H1 (cell line): Measurements from ENCODE around the genes SRRM4 and HSPB8.

- RRBS: no CpG with 5 or more reads among the region's 5 CpGs
CAGE:
- cytosol, long polyA plus RNA: no peak
- long polyA plus RNA: no peak
- nucleus, long polyA plus RNA: no peak
These were observed 9.6 kb downstream of the SUDS3 start for GRCh38 chr12:118385828-118386515.

DNA sequence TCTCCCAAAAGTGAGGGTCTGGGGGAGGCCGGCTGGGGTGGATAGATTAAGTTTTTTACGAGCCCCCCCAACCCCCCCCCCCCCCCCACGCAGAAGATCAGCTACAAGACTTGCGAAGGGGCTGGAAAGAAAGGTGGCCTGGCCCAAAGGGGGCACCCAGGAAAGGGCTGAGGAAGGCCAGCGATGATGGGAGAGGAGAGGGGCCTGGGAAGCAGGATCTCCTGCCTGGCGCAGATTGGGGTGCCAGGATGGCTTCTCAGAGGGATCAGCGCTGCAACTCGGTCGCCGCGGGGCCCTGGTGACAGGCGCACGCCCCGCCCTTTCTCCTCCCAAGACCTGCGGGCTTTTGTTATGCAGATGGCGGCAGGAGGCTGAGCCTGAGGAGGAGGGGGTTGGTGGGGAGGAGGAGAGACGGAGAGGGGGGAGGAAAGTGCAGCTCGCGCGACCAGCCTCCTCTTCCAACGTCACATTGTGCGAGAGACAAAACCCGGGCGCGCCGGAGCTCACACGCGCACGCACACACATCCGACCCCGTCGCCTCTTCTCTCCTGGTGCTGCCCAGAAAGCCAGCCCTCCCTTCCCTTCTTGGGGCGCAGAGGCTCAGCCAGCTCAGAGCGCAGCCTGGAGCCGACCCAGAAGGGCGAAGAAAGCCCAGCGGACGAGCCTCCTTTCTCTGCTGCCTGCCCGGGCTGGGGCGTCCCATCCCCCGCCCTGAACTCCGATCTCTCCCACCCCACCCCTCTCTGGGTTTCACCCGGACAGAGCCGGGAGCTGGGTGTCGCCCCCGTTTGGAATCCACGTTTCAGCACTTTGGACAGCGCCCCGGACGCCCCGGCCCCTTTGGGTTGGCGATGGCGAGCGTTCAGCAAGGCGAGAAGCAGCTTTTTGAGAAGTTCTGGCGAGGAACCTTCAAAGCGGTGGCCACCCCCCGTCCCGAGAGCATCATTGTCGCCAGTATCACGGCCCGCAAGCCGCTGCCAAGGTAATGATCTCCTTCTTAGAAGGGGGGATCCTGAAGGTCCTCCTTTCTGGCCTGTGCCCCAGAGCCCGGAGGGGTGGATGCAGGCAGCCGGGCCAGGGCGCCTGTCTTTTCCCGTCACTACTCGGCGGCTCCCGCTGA lies at the start of gene SRRM4:
TSS of gene SRRM4 (plus strand) at position 510 of the 1,120 bp plus-strand sequence.
- RRBS: 1% methylated on average over 11 of the region's 70 CpGs
CAGE:
- cytosol, long polyA plus RNA: start-site peak on the plus strand centred at position 503 of the sequence, 52 bp wide, 36 reads
- long polyA plus RNA: no peak
- nucleus, long polyA plus RNA: no peak

DNA sequence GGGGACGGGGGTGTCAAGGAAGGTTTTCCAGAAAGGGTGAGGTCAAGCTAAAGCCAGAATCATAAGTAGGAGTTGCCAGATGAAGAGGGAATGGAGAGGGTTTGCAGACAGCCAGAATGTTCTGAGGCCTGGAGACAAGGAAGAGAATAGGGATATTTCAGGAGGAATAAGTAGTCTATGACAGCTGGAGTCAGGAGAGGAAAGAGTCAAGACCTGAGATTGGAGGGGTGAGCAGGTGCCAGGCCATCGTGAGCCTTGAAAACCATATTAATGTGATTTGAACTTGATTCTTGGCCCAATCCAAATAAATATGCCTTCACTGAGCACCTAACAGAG lies 29.2 kb upstream of the HSPB8 start:
- RRBS: no CpG with 5 or more reads among the region's 2 CpGs
CAGE:
- cytosol, long polyA plus RNA: no peak
- long polyA plus RNA: no peak
- nucleus, long polyA plus RNA: no peak

GRCh38 chr12:119156309-119157025 lies 22.3 kb upstream of the HSPB8 start:
- RRBS: 85% methylated on average over 13 of the region's 35 CpGs
CAGE:
- cytosol, long polyA plus RNA: no peak
- long polyA plus RNA: no peak
- nucleus, long polyA plus RNA: no peak

DNA sequence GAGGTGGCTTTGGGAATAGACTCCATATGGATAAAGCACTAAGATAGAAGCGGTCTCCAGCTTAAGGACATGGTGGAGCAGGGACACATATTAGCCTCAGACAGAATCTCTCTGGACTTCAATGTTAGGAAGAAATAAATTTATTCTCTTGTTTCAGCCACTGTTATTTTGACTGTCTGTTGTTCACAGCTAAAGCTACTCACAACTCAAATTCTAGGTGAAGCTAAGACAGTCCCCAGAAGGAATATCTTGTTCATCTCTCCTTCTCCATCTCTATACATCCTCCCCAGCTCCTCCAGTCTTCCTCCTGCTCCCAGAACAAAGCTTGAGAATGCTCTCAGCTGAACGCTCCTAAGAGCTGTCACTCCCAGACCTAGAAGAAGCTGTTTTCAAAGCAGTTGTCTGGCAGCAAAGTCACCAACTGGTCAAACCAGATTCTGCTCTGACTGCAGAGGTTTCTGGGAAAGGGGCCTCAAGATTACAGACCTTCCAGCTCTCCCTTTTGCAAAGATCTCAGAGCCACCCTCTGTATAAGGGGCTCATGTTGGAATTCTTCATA lies 9.7 kb upstream of the HSPB8 start:
- RRBS: no CpG with 5 or more reads among the region's 2 CpGs
CAGE:
- cytosol, long polyA plus RNA: no peak
- long polyA plus RNA: no peak
- nucleus, long polyA plus RNA: no peak

DNA sequence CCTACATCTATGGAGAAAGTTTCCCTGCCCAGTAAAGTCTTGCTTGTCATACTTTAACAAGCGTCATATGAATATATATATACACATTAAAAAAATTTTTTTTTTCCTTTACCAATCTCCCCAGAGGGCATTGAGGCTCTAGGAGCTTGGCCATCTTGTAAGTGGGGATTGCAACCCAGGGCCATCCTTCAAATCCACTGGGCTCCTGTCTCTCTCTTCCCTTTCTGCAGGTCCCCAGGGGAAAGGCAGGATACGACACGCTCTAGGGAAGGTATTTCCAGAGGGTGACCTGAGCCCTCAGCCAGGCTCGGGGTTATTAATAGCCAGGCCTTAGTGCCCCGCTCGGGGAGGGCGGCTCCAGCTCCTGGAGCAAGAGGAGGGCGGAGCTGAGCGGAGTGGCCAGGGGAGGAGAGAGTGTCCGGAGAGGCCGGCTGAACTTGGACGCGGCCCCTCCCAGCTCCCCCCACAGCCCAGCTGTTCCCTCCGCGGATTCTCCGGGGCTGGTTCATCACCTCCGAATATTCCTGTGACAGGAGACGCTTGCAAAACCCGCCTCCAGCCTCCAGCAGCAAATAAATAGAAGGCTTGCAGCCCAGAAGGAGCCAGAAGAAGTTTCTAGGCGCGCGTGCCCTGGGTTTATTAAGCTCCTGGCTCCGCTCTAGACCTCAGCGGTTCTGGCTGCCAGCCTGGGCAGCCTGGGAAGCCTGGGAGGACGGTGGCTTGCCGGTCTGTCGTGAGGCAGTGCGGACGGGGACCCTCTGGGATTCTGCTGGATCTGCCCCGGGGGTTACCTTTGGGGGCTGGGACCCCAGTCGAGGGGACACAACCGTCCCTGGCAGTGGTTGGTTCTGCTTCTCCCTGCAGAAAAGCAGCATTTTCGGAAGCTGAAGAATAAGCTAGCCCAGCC lies at the start of gene HSPB8:
TSS of gene HSPB8 (plus strand) at position 605 of the 907 bp plus-strand sequence.
- RRBS: 14% methylated on average over 11 of the region's 33 CpGs
CAGE:
- cytosol, long polyA plus RNA: start-site peak on the plus strand centred at position 444 of the sequence, 109 bp wide, 279 reads; start-site peak on the plus strand centred at position 604 of the sequence, 6 bp wide, 203 reads
- long polyA plus RNA: start-site peak on the plus strand centred at position 443 of the sequence, 149 bp wide, 454 and 342 reads in 2 replicates; start-site peak on the plus strand centred at position 605 of the sequence, 9 bp wide, 317 and 89 reads in 2 replicates
- nucleus, long polyA plus RNA: start-site peak on the plus strand centred at position 447 of the sequence, 53 bp wide, 66 reads; start-site peak on the plus strand centred at position 604 of the sequence, 6 bp wide, 102 reads

- RRBS: no CpG with 5 or more reads among the region's 3 CpGs
CAGE:
- cytosol, long polyA plus RNA: no peak
- long polyA plus RNA: no peak
- nucleus, long polyA plus RNA: no peak
These were observed 25.3 kb downstream of the HSPB8 start for GRCh38 chr12:119203974-119204534.

DNA sequence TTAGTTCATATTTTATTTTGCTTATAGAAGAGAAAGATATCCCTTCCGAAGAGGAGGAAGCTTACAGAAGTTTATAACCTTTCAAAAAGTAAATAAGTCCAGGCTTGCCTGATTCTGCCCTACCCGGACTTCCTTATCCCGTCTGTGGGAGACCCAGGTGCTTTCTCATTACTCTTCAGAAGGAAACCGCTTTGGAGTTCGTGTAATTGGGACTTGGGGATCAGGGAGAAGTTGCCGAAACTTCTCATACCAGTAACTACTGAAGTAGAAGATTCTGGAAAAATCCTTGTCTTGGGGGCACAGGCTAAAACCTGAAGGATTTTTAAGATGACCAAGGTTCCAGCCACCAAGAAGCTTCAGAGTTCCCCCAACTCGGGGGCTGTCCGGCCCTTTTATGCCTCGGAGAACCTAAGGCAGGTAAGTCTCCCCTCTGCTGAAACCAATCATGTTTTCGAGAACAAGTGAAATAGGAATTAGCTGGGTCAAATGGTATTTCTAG lies 370 bp downstream of the CCDC60 start:
- RRBS: no CpG with 5 or more reads among the region's 10 CpGs
CAGE:
- cytosol, long polyA plus RNA: no peak
- long polyA plus RNA: no peak
- nucleus, long polyA plus RNA: no peak

DNA sequence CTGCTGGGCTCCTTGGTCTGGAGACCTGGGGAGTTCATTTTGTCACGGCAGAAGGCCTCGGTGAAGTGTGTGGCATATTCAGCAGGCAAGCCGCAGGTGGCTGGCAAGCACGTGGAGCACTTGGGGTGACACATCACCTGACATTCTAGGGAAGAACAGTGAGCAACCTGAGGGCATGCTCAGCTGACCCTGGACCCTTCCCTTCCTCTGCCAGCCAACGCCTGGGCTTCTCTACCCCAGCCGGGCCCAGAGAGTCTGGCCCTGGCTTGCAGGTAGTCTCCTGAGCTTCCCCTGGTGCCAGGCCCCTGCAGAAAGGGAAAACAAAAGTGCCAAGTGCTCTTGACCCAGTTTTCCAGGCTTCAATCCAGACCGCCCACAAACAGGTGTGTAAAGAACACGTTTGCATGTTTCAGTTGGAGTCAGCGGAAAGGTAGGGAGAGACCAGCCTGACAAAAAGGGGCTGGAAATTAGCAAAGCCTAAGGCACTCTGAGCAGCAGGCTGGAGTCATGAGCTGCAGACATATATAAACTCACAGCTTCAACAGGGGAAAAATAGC lies 45.6 kb downstream of the PRKAB1 start:
- RRBS: no CpG with 5 or more reads among the region's 9 CpGs
CAGE:
- cytosol, long polyA plus RNA: no peak
- long polyA plus RNA: no peak
- nucleus, long polyA plus RNA: no peak

- RRBS: no CpG with 5 or more reads among the region's 2 CpGs
CAGE:
- cytosol, long polyA plus RNA: no peak
- long polyA plus RNA: no peak
- nucleus, long polyA plus RNA: no peak
These were observed 17.2 kb downstream of the BICDL1 start for GRCh38 chr12:120006137-120006658.

GRCh38 chr12:120064112-120065080 lies 52.2 kb downstream of the RAB35 start:
- RRBS: no CpG with 5 or more reads among the region's 15 CpGs
CAGE:
- cytosol, long polyA plus RNA: no peak
- long polyA plus RNA: no peak
- nucleus, long polyA plus RNA: no peak

DNA sequence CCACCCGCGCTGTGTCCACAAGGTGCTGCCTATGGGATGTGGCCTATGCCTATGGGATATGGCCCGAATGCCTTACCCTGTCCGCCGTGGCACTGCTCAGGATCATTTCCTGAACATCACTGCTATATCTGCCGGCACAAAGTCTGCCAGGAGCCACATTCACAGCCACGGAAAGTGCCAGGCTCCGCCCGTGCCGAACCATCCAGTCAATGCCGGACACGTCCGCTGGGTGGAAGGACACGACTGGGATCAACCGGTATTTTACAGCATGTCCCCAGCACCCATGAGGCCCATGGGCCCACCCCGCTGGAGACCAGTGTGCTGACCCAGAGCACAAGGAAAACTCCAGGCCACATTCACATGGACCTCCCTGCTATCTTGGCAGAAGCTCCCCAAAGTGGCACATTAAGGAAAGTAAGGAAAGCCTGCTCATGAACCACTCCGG lies 14.6 kb upstream of the RAB35 start:
- RRBS: 98% methylated on average over 7 of the region's 17 CpGs
CAGE:
- cytosol, long polyA plus RNA: no peak
- long polyA plus RNA: no peak
- nucleus, long polyA plus RNA: no peak

GRCh38 chr12:120153192-120153879 lies 36.8 kb upstream of the RAB35 start:
- RRBS: no CpG with 5 or more reads among the region's 15 CpGs
CAGE:
- cytosol, long polyA plus RNA: no peak
- long polyA plus RNA: no peak
- nucleus, long polyA plus RNA: no peak

DNA sequence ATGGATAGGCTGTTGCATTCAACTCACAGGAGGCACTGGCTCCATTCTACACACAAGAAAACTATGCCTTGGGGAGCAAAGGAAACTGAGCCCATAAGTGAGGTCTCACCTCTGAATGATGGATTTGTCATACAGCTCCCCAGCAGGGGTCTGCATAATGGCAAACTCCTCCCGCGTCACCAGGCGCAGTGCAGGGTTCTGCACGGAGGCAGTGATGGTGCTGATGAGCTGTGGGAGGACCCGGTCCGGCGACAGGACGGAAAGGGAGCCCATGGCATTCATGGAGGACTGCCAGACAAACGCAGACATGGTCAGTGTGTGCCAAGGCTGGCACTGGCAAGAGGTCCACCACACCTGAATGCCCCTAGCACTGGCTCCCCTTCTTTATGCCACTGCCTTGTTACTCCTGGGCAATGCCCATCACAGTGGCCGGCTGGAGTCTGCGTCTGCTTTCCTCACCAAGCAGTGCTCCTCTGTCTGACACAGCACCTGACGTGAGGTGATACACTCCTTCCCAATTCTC lies 32.7 kb downstream of the GCN1 start:
- RRBS: no CpG with 5 or more reads among the region's 12 CpGs
CAGE:
- cytosol, long polyA plus RNA: no peak
- long polyA plus RNA: no peak
- nucleus, long polyA plus RNA: no peak

- RRBS: 91% methylated on average over 5 of the region's 34 CpGs
CAGE:
- cytosol, long polyA plus RNA: no peak
- long polyA plus RNA: no peak
- nucleus, long polyA plus RNA: no peak
These were observed 13.9 kb upstream of the RPLP0 start for GRCh38 chr12:120214632-120215365.

- RRBS: no CpG with 5 or more reads among the region's 15 CpGs
CAGE:
- cytosol, long polyA plus RNA: no peak
- long polyA plus RNA: no peak
- nucleus, long polyA plus RNA: no peak
These were observed 21.6 kb upstream of the RPLP0 start for GRCh38 chr12:120222495-120222993.

GRCh38 chr12:120261961-120263020 lies 3.2 kb downstream of the PXN start:
- RRBS: no CpG with 5 or more reads among the region's 11 CpGs
CAGE:
- cytosol, long polyA plus RNA: no peak
- long polyA plus RNA: no peak
- nucleus, long polyA plus RNA: no peak

DNA sequence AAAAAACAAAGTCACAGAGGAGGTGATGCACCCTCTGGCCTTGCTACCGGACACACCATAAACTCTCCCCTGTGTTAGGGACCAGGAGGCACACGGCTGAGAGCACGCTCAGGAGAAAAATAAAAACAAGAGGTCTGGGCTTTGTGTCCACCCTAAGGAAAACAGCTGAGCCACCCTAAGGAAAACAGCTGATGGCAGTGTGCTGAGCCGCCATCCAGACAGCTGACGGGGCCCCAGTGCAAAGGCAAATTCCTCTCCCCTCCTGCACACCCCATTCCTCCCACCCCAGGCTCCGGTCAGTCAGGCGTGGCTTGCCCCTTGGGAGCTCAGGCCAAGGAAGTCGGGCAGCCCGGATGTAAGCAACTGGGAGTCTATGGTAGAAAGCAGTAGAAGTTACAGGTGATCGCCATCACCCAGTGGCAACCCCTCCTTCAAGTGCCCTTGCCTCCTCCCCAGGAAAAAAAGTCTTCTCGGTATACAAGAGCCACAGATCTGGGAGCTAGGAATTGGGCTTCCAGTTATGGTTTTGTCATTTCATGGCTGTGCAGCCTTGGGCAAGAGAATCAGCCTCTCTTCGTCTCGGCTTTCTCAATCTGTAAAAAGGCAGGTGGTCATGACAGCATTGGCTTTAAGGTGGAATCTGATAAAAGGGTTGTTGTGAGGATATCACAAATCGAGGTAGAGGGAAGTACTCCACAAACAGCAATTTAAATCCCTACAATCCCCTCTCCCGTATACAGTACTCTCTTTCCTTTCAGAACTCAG lies 2.3 kb downstream of the PXN start:
- RRBS: 83% methylated on average over 4 of the region's 15 CpGs
CAGE:
- cytosol, long polyA plus RNA: no peak
- long polyA plus RNA: no peak
- nucleus, long polyA plus RNA: no peak

GRCh38 chr12:120413952-120414423 lies 23.9 kb upstream of the COX6A1 start:
- RRBS: 1% methylated on average over 6 of the region's 12 CpGs
CAGE:
- cytosol, long polyA plus RNA: no peak
- long polyA plus RNA: no peak
- nucleus, long polyA plus RNA: no peak

DNA sequence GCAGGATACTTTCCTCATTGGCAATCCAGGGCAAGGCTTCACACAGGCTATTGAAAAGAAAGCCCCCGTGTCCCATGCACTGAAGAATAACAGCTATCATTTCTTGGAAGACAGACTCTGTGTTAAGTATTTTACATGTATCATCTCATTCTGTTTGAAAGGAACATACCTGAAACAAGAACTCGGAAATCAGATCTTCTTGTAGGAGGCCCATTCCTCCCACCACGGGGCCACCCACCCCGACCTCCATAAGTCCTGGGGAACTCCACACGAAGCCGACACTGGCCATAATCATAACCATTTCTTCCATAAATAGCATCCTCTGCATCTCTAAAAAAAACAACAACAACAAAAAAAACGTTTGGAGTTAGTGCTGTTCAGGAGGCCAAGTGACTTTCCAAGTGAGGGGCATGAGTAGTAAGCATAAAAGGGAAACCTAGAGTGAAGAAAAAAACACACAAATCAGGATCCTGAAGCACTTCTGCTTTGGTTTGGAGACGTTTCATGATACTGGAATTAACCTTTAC lies 4.0 kb downstream of the SRSF9 start:
- RRBS: no CpG with 5 or more reads among the region's 8 CpGs
CAGE:
- cytosol, long polyA plus RNA: no peak
- long polyA plus RNA: no peak
- nucleus, long polyA plus RNA: no peak